Occipital lobe (tissue), 2 donors: ENCODE results near the gene RPL13.

DNA sequence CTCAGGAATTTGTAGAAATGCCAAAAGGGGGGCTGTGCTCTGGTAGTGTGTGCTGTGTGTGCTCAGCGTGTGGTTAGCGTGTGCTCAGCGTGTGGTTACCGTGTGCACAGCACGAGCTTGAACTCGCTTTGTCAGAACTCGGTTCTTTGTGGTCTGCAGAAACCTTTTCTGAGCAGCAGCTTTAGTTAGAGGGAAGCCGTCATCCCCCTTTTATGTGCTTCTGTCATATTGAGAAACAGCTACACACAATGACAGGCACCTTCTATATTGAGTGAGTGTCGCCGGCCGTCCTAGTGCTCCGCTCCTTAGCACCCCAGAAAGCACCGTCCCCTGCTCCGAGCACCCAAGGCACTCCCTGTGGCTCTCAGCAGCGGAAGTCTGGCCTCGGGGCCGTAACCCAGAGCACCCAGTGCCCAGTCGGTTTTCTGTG, 3.5 kb downstream of the ACSF3 start:
- RAMPAGE, long total RNA = no peak

DNA sequence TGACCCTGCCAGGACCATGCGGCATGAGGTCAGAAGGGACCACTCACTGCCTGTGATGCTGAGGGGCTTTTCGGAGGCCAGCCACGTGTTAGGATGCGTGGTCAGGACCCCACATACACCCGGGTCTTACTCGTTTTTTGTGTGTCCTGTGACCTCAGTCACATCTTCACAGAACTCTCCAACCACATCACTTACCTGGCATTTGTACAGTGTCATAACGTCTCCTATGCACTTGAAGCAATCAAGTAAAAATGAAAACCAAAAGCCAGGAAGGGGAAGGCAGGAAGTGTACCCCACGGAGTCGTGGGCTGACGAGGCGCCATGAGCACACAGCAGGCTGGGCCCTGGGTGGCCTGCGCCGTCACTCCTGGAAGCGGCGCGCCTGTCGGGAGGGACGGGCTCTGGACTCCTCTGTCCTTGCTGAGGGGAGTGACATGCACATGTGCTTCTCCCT, 8.0 kb downstream of the ACSF3 start:
- RAMPAGE, long total RNA = no peak

DNA sequence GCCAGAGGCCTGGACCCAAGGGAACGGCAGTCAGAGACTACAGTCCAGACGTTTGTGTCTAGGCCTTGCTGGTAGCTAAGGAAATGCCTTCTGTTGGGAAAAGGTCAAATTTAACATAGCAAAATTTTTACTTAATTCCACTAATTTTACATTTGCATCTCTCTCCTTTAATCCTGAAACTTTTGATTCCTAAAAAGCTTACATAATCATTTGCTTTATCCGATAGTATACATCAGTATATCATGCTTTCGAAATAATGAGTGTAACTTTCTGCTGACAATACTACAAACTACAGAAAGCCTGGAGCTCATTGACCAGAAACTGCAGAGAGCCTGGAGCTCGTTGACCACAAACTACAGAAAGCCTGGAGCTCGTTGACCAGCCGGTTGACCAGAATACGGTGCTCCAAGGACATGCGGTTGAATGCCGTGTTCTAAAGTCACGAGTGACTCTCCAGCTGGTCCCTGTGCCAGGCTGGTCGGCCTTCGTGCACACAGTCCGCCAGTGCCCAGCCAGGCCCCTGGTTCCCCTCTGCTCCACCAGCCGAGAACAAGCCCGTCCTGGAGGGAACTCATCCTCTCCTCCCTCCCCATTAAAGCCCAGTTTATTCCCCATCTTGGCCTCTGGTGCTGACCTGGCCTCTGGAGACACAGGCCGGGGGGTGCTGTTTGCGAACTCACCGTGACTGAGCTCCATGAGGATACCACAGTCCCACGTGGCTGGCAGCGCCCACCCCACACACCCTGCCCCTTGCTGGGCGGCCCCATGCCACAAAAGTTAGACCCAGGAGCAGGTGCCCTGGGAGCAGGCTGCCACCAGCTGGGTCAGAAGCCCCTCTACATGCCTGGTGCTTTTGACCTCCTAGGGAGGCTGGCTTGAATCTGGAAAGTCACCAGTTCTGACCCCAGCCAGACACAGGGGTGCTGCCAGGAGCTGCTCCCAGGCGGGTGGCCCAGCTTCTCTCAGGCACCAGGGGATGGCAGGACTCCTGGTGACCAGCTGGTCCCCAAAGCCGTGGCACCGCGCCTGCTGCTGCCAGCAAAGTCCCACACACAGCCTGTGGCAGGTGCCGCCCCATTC, 15.6 kb upstream of the CDH15 start:
- RAMPAGE, long total RNA = no peak

DNA sequence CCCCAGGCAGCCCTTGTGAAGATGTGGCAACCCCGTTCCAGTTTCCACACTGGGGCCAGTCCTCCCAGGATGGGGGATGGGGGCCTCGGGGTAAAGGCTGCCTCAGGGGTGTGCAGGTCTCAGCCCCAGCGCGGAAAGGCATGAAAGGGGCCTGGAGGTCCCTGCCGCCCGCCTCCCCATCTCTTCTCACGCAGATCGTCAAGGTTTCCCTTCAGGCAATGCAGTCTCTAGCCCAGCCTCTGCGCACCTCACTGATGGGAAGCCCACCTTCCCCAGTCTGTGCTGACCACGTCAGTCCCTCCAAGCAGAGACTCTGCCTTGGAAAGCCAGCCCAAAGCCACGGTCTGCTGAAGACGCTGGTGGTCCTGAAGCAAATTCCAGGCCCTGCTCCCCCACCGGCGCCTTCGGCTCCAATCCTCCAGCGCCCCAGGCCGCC, 269 bp upstream of the SLC22A31 start:
- RAMPAGE, long total RNA = no peak

DNA sequence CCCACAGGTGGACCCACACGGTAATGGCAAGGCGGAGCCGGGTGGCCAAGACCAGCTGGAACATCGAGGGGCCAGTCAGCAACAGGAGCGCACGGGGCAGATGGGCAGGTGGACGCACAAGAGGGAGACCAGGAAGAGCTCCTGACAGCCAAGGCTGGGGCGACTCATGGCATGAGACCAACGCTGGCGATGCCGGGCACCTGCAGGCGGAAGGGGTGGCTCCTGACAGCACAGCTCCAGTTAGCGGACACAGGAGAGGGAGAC, 58.5 kb downstream of the ZNF778 start:
- RAMPAGE, long total RNA = no peak

- RAMPAGE, long total RNA = no peak
Measured at GRCh38 chr16:89282270-89282870, 64.9 kb downstream of the ZNF778 start.

DNA sequence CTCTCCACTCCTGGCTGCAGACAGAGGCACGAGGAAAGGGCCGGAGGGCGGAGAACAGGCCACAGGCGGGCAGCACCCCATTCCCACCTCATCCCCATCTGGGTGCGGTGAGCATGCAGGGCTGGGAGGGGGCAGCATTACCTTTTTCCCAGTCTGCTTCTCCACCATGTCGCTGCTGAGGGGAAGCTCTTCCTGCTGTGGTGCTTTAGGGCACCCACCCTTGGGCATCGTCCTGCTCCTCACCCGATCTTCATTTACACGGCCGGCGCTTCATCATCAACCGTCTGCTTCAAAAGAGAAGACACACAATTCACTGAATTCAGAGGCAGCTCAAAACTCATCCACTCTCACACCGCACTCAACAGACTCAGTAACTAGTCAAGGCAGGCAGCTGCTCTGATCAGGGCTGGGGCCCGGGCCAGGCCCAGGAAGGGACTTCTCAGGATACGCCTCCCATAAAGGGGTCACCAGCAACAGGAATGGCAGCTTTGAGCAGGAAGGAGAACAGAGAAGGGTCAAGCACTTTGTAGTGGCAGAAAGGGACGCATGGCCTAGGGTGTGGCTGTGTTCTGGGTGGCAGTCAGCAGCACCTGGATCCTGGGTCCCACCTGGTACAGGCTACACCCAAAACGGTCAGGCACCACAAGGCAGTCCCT, 99.4 kb downstream of the ZNF778 start:
- RAMPAGE, long total RNA = no peak

GRCh38 chr16:89322683-89323397, 105.3 kb downstream of the ZNF778 start:
- RAMPAGE, long total RNA = no peak

DNA sequence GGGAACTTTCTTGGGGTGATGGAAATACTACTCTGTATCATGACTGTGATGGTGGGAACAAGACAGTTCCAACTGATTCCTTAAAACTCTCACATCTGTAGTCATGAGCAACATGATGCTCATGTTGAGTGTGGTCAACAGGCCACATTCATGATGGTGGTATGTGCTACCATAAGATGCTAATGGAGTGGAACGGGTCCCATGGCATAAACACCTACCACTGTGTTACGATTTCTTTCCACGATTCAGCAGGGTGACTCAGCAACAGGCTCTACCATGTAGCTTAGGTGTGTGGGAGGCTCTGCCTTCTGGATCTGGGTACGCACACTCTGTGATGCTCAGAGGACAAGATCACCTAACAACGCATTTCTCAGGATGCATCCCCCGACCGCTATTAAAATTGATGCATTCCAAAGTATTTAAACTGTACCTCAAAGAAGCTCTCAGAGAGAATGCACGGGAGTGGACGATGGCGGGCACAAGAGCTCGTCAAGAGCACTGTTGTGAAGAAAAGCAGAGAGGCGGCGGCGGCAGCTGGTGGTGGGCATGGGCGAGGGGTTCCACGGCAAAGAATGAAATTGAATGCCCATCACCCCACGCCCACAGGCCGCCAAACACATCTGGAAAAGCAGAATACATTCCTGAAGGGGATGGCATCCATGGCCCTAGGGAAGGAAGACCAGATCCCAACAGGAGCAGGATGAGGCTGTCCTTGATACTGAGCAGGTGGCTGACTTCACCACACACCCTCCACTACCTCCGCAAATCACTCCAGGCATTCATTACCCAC, 133.4 kb downstream of the ZNF778 start:
- RAMPAGE, long total RNA = no peak

GRCh38 chr16:89359180-89360247, 130.8 kb downstream of the ANKRD11 start:
- RAMPAGE, long total RNA = no peak

- RAMPAGE, long total RNA = no peak
Measured at GRCh38 chr16:89372717-89373198, 117.6 kb downstream of the ANKRD11 start.

DNA sequence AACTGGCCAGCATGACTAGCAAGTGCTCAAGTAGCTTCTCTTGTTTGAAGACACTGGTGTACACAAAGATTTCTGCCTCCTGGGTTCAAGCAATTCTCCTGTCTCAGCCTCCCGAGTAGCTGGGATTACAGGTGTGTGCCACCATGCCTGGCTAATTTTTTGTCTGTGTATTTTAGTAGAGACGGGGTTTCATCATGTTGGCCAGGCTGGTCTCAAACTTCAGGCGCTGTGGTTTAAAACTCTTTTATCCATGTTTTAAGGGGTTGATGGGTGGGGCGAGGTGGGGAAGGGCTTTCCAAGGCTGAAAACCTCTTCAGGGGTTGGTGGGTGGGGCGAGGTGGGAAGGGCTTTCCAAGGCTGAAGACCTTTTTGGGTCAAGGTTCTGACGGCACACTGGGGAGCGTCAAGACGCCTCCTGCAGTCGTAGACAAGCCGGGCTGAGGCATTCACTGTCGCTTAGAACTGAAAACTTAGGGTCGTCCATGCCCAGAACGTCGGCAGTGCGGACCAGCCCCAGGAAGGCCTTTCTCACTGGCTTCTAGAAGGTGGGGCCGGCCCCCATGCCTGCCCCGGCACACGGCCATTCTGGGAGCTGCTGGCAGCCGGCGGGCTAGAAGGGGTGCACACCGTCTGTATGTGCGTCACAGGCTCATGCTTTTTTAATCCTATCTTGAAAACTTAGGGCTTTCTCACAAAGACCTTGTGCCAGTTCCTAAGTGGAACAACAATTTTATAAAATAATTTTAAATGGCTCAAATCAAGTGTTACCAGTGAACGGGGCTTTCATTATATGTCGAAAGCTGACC, 111.6 kb downstream of the ANKRD11 start:
- RAMPAGE, long total RNA = no peak

DNA sequence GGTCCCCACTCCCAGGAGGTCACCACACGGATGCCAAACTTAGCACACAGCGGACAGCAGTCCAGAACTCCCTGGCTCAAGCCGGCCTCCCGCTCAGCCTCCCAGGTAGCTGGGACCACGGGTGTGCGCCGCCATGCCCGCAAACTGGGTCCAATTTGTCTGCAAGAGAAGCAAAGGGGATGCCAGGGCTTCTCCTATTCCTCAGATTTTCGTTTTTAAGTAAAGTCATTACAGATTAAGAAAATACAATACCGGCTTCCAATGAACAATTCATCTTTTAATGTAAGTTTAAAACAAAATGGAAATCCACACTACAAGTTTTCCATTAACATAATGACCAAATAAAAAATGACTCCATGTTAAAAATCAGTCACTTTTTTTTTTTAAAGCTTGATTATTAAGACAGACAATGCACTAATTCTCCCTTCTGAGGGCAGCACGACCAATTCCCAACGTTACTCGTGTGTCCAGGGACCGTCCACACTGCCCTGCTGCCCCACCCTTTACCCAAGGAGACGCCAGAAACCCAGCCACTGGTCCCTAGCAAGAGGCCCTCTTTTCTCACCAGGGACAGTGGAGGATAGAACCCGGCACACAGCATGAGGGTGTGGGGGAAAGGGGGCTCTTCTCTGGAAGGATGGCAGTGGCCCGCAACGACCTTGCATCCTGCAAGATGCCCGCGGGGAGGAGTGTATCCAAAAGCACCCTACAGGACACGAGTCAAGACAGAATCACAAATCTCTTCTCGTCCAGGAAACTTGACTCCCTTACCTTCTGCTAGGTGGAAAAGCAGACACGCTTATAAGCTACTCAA, 104.3 kb downstream of the ANKRD11 start:
- RAMPAGE, long total RNA = no peak

DNA sequence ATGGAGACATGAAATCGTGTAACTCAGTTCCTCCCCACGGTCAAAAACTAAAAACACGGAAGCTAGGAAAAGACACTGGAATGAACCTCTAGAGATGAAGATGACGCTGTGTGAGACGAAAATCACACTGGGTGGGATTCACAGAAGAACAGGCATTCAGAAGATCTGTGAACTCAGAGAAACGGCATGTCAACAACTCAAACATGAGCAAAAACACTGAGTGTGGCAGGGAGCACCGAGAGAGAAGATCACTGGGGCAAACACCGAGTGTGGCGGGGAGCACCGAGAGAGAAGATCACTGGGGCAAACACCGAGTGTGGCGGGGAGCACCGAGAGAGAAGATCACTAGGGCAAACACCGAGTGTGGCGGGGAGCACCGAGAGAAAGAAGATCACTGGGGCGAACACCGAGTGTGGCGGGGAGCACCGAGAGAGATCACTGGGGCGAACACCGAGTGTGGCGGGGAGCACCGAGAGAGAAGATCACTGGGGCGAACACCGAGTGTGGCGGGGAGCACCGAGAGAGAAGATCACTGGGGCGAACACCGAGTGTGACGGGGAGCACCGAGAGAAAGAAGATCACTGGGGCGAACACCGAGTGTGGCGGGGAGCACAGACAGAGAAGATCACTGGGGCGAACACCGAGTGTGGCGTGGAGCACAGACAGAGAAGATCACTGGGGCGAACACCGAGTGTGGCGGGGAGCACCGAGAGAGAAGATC, 100.7 kb downstream of the ANKRD11 start:
- RAMPAGE, long total RNA = no peak

GRCh38 chr16:89398851-89399375, 91.4 kb downstream of the ANKRD11 start:
- RAMPAGE, long total RNA = no peak

- RAMPAGE, long total RNA = no peak
Measured at GRCh38 chr16:89536268-89536578, 24.3 kb upstream of the RPL13 start.

- RAMPAGE, long total RNA = start-site peak on the plus strand at chr16:89560678-89560712, 13,749 and 13,488 reads in 2 replicates
Measured at GRCh38 chr16:89560624-89560880, at the start of gene RPL13. TSS of gene RPL13 (plus strand) at chr16:89560682.

GRCh38 chr16:89564289-89565040, 4.0 kb downstream of the RPL13 start:
- RAMPAGE, long total RNA = no peak

DNA sequence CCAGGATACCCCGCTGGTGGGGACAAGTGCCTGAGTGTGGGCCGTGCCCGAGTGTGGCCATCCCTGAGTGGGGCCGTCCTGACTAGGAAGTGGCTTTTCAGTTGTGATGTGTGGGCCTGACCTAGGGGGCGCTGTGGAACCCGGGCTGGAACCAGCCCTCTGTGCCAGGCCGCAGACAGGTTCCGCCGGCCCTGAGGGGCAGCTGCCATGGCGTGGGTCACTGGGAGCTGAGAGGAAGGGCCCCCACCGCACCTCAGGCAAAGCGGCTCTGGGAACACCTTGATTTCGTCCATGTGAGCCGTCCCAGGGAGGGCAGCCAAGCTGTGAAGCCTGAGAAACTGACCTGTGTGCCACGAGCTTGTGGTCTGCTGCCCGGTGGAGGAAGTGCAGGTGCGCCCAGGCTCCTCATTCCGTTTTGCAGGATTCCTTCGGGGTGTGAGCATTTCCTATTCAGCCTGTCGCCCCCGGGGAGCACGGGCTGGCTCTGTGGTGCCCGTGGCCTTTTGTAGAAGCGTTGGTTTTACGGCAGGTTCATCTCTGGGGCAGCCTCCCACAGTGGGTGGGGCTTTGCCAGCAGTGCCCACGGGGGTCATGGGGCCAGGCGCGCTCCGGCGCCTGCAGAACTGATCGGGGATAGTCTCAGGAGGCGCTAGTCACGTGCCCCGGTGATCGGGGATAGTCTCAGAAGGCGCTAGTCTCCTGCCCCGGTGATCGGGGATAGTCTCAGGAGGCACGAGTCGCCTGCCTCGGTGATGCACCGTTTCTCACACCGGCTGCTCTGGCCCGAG, 5.3 kb downstream of the RPL13 start:
- RAMPAGE, long total RNA = no peak

GRCh38 chr16:89608311-89609029, 5.0 kb upstream of the DPEP1 start:
- RAMPAGE, long total RNA = no peak